ENCODE data around the genes ANKRD12 and CHMP1B.

GRCh38 chr18:8380105-8380917 is 228.9 kb upstream of the RAB12 start:
- RAMPAGE, long total RNA = no peak
- RRBS = no CpG with 5 or more reads among the region's 12 CpGs

DNA sequence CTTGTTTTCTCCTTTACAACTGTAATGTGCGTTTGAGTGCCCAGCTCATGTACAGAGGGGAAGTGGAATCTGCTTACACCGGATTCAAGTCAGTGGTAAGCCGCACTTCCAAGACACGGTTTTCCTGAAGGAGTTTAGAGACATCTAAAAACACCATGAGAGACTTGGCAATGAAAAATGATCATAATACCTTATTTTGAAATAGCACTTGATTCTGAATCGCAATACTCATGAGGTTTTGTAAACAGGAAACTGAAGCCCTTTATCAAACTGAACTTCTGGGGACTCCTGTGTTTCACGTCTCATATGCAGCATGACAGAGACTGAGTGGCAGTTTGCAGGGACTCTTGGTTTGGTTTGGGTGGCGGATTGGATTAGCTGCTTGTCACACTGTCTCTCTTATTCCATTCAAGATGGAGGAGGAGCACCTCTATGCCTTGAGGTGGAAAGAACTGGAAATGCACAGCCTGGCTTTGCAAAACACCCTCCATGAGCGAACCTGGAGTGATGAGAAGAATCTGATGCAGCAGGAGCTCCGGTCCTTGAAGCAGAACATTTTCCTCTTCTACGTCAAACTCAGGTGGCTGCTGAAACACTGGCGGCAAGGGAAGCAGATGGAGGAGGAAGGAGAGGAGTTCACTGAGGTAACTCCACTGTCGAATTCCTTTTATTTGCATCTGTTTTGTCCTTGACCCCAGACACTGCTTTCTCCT is 90.6 kb downstream of the MTCL1 start:
- RAMPAGE, long total RNA = no peak
- RRBS = no CpG with 5 or more reads among the region's 12 CpGs

GRCh38 chr18:8911732-8912172 is 190.7 kb upstream of the NDUFV2 start:
- RAMPAGE, long total RNA = no peak
- RRBS = no CpG with 5 or more reads among the region's 4 CpGs

- RAMPAGE, long total RNA = no peak
- RRBS = no CpG with 5 or more reads among the region's 7 CpGs
Observed at GRCh38 chr18:8948521-8949062, 153.9 kb upstream of the NDUFV2 start.

GRCh38 chr18:8989147-8989603 is 113.3 kb upstream of the NDUFV2 start:
- RAMPAGE, long total RNA = no peak
- RRBS = no CpG with 5 or more reads among the region's 4 CpGs

GRCh38 chr18:9136701-9137735 is at the start of gene ANKRD12:
TSS of gene ANKRD12 (plus strand) at chr18:9136781.
- RAMPAGE, long total RNA = no peak
- RRBS = under 1% methylated on average over 93 of the region's 145 CpGs

GRCh38 chr18:9516735-9517545 is 41.6 kb downstream of the RALBP1 start:
- RAMPAGE, long total RNA = no peak
- RRBS = no CpG with 5 or more reads among the region's 7 CpGs

GRCh38 chr18:9744473-9745005 is 36.4 kb downstream of the RAB31 start:
- RAMPAGE, long total RNA = no peak
- RRBS = no CpG with 5 or more reads among the region's 2 CpGs

DNA sequence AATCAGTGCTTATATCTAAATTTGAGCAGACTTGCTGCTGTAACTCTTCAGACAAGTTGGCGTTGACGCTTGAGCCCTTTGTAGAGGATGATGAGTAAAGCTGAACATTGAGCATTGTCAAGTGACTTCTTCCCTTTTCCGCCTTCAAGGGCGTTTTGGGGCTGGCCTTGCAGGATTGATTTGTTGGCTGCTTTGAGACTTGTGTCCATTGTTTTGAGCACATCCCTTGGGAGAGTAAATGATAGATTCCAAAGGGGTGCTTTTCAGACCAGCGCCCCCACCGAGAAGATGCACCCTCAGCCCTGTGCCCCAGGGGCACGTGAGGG is 63.8 kb downstream of the RAB31 start:
- RAMPAGE, long total RNA = no peak
- RRBS = no CpG with 5 or more reads among the region's 7 CpGs

GRCh38 chr18:9936330-9937217 is 22.8 kb downstream of the VAPA start:
- RAMPAGE, long total RNA = no peak
- RRBS = no CpG with 5 or more reads among the region's 8 CpGs

DNA sequence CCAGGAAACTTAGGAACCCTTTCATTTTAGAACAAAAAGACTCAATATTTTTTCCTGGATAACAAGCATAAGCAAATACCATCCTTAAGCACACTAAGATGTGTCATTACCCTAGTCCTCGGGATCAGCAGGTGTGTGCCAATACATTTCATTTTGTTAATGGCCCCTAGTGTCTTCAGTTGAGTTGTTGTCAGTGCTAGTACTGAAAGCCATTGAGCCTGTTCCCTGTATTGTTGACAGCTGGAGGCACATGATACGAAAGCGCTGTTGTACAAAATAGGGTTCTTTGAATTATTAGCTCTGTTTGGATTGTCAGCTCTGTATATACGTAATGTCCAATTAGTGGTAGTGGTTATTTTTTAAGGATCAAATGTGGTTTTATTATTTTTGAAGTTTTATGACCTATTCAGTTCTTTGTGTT is 29.5 kb downstream of the VAPA start:
- RAMPAGE, long total RNA = no peak
- RRBS = no CpG with 5 or more reads among the region's 4 CpGs

DNA sequence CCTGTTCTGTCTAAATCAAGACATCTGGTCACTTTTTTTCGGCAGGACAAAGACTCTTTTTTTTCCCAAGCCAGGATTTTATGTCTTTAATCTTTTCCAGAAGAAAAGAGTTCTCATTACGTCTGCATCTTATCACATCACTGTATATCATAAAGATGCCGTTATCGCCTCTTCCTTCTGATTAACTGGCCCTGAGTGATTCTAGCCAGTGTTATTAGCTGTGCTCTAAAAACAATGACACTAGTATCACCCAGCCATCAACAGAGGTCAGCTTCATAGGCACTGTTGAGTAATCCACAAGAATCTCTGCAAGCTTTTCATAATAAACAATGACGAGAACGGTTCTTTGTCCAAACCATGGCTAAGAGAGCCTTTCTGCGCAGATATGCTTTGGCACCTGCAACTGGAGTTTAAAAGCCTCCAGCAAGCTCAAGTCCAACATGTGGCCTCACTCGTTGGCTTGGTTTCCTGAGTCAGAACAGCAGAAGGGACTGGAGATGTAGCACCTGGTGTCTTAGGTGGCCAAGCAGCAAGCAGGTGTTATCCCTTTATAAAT is 138.3 kb downstream of the VAPA start:
- RAMPAGE, long total RNA = no peak
- RRBS = no CpG with 5 or more reads among the region's 8 CpGs

GRCh38 chr18:10197108-10197532 is 257.3 kb upstream of the APCDD1 start:
- RAMPAGE, long total RNA = no peak
- RRBS = no CpG with 5 or more reads among the region's 13 CpGs

- RAMPAGE, long total RNA = no peak
- RRBS = no CpG with 5 or more reads among the region's 11 CpGs
Observed at GRCh38 chr18:10518371-10519230, 7.2 kb upstream of the NAPG start.

DNA sequence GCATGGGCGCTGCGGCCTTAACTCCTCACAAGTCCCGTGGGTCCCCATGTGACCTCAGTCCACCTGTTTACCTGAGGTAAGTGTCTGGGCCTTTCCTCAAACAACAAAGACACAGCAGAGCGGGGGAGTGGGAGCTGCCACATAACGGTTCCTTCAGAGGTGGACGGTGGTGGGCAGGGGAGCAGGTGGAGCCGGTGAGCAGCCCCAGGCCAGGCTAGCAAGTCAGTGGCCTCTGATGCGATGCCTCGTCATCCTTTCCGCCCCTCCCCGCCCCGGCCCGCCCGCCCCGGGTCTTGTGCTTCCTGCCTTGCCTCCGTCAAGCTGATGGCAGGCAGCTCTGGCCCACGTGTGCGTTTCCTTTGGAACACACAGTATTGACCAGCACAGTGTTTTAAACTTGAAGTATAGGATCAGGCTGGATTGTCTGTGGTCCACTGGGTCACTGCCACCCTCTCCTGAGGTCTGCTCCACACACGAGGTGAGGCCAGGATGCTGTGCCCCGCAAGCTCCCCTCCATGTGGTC is 38.9 kb downstream of the PIEZO2 start:
- RAMPAGE, long total RNA = no peak
- RRBS = 68% methylated on average over 5 of the region's 20 CpGs

GRCh38 chr18:11119495-11119961 is 29.8 kb downstream of the PIEZO2 start:
- RAMPAGE, long total RNA = no peak
- RRBS = no CpG with 5 or more reads among the region's 4 CpGs

DNA sequence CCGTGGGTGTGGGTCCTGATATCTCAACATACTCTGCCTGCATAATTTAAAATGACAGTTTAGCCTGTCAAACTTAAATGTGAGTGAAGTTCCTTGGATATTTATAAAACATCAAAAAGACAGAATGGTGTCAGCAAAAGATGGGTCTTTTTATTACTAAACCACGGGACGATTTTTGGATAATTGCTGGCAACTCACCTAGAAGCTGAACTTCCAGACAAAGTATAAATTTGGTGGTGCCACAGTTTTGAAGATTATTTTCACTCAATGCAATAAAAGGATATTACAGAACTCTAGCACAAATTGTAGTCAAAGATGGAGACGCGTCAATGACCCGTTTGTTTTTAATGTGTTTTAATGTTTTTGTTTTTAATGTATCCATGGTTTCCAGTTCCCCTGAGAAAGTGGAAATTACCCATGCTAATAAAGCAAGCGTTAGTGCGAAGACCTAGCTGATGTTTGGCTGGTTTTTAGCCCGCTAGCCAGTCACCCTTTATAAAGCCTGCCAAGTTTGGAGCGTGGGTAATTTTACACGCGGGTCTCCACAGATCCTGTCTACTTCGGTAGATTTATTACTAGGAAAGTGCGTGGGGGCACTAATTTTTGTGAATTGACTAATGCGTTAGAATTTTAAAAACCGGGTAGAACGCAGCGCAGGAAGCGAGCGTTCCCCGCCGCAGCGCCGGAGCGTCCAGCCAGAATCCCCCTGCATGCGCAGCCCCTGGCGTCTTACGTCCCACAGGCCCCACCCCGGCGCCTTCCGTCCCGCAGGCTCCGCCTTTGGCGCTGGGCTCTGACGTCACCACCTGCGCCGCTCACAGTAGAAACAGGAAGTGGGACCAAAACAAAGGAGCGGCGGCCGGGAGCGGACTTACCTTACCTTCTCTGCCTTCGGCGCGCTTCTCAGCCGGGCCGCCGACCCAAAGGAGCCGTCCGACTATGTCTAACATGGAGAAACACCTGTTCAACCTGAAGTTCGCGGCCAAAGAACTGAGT is at the start of gene CHMP1B:
Gene CHMP1B (plus strand): TSS at position 841 of the 996 bp plus-strand sequence.
- RAMPAGE, long total RNA = start-site peak on the plus strand centred at position 860 of the sequence, 39 bp wide, 474 and 549 reads in 2 replicates
- RRBS = 1% methylated on average over 14 of the region's 51 CpGs

- RAMPAGE, long total RNA = no peak
- RRBS = no CpG with 5 or more reads among the region's 8 CpGs
Observed at GRCh38 chr18:11896786-11897401, 11.2 kb downstream of the MPPE1 start.

DNA sequence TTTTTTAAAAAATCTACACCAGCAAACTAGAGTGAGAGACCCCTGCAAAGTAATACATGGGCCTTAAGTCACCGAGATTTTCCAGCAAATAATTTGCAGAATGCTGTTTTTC is 256 bp downstream of the MPPE1 start:
- RAMPAGE, long total RNA = no peak
- RRBS = no CpG with 5 or more reads among the region's 1 CpG

DNA sequence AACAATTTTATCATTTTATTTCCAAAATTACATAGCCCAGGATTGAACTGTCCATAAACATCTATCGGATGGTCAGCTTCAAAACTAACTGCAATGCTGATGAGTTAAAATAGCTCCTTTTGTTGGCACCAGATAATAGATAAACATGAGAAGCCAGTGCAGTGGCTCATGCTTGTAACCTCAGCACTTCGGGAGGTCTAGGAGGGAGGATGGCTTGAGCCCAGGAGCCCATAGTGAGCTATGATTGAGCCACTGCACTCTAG is 34.6 kb upstream of the IMPA2 start:
- RAMPAGE, long total RNA = no peak
- RRBS = no CpG with 5 or more reads among the region's 2 CpGs